ENCODE measurements around the genes GFOD2, PSKH1 and PLA2G15.

GRCh38 chr16:67653493-67654299 lies 6.4 kb downstream of the ACD start:
- PRO-cap, result no peak

- PRO-cap, result no peak
Observed at GRCh38 chr16:67685385-67686262, 19.0 kb downstream of the C16orf86 start.

- PRO-cap, result bidirectional peak, plus-strand start at chr16:67719478, minus-strand start at chr16:67719316
Observed at GRCh38 chr16:67718926-67719817, at the start of gene GFOD2. Gene GFOD2 (minus strand): TSS chr16:67719316.

DNA sequence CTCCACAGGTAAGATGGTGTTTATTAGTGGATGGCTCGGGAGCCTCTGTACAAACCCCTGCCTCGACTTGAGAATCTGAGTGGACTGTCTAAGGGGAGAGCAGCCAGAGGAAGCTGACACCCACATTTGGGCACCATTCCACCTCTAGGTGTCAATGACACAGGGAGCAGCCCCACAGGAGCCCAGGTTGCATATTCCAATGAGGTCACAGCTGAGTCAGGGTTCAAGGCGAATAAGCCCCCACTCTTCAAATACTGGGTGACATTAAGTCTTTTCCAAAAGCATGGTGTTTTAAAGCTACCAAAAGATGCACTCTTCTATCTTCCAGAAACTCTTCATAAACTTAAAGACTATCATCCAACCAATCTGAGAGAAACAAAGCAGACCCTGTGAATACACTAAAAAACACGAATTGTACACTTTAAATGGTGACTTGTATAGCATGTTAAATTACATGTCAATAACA lies 31.8 kb downstream of the RANBP10 start:
- PRO-cap, result no peak

GRCh38 chr16:67841574-67841803 lies 631 bp upstream of the THAP11 start:
- PRO-cap, result no peak

DNA sequence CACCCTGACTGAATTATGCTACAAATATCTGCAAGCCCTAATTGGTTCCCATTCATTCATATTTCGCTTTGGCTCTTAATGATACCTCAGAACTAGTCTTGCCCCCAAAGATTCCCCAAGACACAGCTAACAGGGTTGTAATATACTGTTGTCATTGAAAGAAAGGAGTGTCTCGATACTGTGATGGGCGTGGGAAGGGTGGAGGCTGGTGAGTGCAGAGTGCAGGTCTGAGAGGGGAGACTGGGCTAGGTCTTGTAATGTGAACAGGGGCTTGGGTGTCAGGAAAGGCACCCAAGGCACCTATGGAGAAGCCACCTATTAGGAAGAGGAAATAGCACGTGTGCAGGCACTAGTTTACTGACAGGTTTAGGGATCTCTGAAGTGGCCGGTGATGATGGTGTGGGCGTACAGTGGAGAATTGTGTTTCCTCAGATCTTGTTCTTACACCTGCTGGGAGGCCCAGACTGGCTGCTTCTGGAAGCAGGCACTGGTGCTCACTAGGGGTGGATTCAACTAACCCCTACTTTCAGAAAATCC lies 1.1 kb downstream of the EDC4 start:
- PRO-cap, result no peak

DNA sequence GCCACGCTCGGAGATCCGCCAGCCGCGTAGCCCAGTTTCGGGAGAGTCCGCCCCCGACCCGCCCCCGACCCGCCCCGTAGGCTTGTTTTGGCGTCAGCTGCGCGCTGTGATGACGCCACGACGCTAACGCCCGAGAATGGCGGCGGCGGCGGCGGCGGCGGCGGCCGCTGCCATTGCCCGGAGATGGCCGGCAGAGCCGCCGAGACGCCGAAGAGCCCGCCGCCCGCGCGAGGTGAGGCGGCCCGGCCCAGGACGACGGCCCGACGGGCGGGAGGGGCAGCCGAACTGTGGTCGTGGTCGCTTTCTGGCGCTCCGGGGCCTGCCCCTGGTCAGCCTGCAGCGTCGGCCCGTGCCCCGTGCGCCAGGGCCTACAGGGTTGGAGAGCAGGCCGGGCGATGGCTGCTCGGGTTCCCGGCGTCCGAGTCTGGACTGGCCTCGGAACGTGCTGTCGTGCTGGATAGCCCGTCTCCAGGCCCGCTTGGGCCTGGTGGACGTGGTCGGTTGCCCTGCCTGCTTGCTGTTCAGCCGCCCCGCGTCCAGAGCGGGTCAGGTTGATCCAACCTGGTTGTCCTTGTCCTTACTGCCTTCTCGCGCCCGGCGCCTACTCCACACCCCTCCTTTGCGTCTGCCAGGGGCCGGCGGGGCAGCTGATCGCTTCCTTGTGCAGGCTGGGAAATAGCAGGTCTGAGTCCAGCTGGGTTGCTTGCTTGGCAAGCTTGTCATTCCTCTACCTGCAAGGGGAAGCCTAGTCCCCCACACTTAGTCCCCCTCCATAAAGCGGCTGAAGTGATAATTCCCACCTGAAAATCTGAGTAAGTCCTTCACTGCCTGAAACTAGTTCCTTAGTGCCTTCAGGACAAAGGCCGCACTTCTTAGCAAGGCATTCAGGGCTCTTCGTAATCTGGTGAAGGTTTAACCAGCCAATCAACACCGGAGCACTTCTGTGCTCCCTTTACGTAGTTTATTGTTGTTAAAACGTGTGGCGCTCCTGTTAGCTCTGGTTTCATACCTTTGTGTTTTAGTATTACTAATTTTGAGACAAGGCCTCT lies at the start of gene PSKH1:
PSKH1 (plus strand) TSS at position 115 of the 1,049 bp plus-strand sequence.
- PRO-cap, result bidirectional peak, plus-strand start at position 133 of the sequence, minus-strand start outside the sequence

- PRO-cap, result no peak
Observed at GRCh38 chr16:67951689-67952503, 8.0 kb upstream of the LCAT start.

DNA sequence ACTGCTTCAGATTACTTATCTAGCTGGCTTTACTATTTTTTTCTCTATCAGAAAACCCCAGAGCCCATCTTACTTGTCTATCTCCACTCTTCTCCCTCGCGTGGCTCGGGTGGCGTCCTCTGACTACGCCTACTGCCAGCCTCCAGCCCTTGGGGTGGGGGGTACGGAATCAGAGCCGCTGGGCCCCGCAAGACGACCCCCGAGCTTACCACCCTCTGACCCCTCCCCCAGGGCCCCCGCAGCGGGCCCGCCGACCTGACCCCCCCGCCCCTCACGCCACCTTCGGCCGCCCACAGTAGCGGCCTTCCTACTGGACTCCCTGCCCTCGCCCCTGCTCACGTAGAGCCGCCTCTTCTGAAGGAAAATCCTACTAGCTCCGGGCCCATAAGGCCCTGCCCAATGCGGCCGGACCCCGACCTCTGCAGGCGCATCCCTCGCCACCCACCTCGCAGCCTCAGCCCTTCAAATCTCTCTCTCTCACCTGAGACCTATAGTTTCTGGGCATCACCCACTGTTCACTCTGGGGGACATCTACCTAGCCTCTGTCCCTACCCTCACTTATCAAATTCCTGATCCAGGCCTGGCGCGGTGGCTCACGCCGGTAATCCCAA lies 1.1 kb upstream of the SLC12A4 start:
- PRO-cap, result no peak

DNA sequence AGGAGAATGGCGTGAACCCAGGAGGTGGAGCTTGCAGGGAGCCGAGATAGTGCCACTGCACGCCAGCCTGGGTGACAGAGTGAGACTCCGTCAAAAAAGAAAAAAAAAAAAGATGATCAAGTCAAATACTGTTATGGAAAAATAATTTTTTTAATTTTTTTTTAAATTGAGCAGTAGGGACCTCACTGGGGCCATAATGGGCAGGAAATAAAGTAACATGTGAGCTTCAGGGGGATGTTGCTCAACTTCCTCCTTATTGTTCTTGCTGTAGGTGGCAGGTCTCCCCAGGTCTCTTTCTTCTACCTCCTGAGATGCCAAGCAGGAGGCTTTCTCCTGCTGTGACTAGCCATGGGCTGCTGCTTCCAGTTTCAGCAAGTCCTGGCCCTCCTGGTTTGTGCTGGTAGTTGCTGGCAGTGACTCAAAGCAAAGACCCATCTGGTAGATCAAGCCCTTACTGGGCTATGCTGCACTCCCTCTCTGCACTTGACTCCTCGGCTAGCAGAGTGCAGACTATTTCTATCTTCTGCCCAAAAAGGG lies 2.3 kb downstream of the DPEP2NB start:
- PRO-cap, result no peak

- PRO-cap, result no peak
Observed at GRCh38 chr16:68064692-68065192, 20.4 kb upstream of the NFATC3 start.

DNA sequence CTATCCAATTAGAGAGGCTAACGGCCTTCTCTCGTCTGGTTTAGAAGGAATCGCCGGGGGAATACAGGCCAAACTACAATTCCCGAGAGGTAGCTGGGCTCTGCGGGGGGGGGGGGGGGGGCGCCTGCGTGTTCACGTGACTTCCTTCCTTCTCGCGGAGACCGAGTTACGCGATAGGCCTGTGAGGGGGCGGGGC lies 180 bp upstream of the NFATC3 start:
- PRO-cap, result bidirectional peak, plus-strand start outside the sequence, minus-strand start at position 63 of the sequence

DNA sequence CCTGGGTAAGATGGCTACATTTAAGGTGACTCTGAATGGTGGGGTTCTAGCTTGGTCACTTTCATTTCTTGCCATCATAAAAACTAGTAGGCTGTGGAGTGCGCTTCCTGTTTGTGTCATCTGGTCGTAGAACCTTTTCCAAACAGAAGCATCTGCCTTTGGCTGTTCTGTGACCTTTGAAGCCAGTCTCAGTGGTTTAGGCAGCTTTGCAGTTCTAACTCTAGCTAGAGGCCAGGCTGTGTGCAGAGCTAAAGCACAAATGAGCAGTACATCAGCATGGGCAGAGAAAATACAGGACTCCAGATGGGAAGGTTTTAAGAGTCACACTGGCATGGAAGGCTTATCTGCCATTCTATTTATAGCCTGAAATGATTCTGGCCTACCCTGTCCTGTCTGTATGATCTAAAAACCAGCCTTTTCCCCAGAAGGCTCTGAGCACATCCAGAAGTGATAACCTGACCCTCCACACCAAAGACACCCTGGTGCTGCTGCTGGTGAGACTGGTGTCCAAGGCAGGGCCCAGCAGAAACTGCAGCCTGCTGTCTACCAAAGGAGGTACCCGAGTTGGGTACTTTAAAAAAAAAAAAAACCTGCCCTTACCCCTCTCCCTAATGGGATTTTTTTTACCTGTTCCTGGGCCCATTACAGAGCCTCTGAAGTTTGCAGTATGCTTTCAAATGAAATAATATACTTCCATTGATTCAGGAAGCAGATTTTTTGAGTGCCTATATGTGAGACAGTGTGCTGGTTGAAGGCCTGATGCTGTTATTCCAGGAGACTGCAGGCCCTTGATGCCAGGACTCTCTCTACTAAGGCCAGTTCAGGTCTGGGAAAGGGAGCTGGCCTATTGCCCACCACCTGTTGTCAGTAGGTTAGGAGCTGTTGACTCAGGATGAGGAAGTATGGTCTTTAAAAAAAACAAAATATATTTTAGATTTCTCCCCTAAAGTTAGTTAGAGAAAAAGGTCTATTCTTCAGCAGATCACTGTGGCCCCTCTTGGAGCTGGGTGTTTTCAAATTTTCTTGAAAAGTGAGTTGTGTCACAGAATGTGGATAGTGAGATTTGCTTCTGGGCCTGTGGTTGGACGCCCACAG lies 8.4 kb downstream of the ESRP2 start:
- PRO-cap, result no peak

DNA sequence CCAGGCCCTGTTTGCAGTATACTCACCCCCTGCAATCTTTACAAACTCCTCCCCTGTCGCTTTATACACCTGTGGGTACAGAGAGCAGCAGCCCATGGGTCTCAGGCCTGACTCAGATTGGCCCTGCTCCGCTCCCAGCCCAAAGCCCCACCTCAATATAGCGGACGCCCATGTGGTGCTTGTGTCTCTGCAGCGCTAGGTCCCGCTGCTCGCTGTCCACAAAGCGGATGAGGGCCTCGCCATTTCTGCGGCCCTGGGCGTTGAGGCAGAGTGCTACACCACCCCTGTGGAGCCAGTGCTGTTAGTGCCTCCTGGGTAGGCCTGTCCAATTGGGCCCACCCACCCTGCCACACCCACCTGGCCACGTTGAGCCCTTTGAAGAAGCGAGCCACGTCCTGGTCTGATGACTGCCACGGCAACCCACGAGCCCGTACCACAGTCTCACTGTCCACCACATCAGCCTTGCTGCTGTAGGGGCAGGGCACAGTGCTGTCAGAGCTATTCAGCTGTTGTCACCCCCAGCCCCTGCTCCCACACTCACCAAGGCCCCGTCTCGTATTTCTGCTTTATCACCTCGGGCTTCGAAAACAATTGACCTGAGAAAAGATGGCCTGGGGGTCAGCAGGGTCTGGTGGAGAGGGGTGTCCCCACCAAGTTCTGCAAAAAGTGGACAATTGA lies 3.6 kb downstream of the ESRP2 start:
- PRO-cap, result no peak

- PRO-cap, result no peak
Observed at GRCh38 chr16:68239694-68240425, 3.9 kb upstream of the ESRP2 start.

DNA sequence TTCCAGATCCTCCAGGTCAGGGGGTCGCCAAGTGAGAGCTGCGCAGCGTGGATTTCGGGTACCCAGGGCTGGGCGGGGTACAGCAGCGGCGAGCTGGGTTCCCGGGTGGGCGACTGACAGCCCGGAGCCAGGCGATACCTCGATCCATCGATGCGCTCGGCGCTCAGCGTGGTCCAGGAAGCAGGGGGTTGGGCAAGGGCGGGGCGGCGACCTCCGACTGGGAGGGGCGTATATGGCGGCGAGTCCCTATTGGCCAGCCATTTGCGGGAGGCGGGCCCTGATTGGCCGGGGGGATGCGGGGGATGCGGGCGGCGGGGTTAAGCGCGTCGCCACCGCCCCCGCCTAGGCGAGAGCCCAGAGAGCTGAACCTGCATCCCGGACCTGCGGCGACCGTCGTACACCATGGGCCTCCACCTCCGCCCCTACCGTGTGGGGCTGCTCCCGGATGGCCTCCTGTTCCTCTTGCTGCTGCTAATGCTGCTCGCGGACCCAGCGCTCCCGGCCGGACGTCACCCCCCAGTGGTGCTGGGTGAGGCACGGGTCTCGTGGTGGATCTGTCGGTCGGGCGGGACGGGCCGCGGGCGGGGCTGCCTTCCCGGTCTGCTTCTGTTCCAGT lies at the start of gene PLA2G15:
PLA2G15 (plus strand) TSS at position 349 of the 616 bp plus-strand sequence.
- PRO-cap, result no peak

- PRO-cap, result no peak
Observed at GRCh38 chr16:68257256-68257680, 7.1 kb upstream of the SLC7A6 start.

DNA sequence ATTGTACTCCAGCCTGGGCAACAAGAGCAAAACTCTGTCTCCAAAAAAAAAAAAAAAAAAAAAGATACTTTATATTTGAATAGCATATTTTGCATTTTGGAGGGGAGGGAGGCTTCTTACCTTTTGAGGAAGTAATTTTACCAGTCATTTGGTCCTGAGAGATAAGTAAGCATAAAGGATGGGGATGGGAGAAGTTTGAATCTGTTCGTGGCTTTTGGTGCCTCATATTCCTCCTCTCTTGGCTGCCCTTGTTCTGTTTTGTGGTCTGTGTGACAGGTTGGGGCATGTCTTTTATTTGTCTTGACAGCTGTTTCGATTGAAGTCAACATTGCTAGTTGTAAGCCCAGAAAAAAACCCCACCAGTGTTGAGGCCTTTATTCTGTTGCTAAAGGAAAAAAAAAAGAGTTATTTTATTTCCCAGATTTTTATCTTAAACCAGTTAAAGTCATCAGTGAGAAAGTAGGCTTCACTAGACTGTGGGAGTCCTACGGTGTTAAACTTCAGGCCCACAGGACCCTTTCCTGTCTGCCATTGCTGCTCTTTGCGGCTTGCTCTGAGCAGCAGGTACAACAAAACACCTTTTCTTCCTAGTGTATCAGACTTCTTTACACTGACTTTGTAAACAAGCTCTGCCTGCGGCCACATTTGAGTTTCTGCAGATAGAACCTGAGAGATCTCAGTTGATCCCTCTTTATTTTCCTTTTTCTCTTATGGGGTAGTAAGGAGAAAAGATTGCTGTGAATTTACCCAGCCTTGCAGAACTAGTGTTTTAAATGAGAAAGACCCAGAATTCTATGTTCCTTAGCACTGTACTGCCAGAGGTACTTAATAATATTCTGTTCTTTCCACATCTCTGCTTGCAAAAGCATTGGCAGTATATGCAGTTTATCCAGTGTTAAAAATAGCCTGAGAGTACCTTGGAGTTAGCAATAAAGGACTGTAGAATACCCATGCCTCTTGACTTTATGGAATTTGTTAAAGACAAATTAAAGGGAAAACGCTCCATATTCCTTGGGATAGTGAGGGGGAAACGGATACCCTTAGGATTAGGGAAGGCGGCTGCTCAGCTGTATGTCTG lies 11.6 kb downstream of the SLC7A6 start:
- PRO-cap, result no peak

DNA sequence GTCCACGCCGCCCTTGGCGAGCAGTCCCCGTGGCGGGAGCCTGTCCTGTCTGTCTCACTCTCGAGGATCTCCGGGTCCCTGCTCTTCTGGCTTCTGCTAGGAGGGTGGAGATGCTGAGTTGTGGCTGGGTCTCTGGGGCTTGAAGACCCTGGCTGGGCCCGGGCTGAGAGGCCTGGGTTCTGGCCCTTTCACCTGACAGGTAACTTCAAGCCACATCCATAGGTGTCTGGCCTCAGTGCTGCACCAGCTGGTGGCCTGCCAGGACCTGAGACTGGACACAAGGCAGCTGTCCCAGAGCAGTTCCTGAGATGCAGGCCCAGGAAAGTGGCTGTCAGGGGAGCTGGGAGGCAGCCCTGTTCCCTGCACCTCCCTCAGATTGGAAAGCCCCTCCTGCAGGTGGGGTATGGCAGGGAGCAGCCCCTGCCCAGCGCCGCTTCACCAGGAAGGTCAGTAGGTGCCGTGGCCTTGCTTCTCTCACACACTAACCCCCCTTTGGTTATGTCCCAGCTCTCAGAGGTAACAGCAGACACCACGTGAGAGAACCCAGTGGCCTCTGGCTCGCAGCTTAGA lies 46.8 kb downstream of the PRMT7 start:
- PRO-cap, result no peak

GRCh38 chr16:68490758-68491646 lies 42.7 kb upstream of the SMPD3 start:
- PRO-cap, result no peak